HCT116 (cell line): ENCODE measurements around the gene UBTD2.

GRCh38 chr5:171899676-171900464 lies 106.6 kb downstream of the FBXW11 start:
- RRBS: no CpG with 5 or more reads among the region's 8 CpGs

GRCh38 chr5:171924276-171925212 lies 81.9 kb downstream of the FBXW11 start:
- RRBS: 96% methylated on average over 3 of the region's 29 CpGs

DNA sequence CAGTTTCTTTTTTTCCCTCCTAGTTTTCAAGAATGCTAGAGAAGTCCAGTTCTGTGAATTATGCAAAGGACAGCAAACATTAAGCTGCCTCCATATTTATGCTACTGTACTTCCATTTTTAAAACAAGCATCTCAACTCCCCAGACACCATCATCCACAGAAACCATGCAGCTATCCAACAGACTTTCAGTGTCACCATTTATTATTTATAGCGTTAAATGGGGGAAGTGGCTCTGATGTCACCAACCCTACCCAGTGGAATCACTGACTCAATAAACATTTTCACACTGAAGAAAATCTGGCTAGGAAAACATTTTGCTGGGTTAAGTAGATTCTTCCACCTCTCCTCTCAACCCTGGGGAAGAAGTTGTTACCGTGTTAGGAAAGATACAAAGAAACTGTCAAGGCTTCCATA lies 1.5 kb downstream of the FBXW11 start:
- RRBS: no CpG with 5 or more reads among the region's 2 CpGs

- RRBS: no CpG with 5 or more reads among the region's 14 CpGs
Measured at GRCh38 chr5:172052177-172052837, 45.9 kb upstream of the FBXW11 start.

- RRBS: no CpG with 5 or more reads among the region's 8 CpGs
Measured at GRCh38 chr5:172133313-172133799, 54.7 kb downstream of the STK10 start.

DNA sequence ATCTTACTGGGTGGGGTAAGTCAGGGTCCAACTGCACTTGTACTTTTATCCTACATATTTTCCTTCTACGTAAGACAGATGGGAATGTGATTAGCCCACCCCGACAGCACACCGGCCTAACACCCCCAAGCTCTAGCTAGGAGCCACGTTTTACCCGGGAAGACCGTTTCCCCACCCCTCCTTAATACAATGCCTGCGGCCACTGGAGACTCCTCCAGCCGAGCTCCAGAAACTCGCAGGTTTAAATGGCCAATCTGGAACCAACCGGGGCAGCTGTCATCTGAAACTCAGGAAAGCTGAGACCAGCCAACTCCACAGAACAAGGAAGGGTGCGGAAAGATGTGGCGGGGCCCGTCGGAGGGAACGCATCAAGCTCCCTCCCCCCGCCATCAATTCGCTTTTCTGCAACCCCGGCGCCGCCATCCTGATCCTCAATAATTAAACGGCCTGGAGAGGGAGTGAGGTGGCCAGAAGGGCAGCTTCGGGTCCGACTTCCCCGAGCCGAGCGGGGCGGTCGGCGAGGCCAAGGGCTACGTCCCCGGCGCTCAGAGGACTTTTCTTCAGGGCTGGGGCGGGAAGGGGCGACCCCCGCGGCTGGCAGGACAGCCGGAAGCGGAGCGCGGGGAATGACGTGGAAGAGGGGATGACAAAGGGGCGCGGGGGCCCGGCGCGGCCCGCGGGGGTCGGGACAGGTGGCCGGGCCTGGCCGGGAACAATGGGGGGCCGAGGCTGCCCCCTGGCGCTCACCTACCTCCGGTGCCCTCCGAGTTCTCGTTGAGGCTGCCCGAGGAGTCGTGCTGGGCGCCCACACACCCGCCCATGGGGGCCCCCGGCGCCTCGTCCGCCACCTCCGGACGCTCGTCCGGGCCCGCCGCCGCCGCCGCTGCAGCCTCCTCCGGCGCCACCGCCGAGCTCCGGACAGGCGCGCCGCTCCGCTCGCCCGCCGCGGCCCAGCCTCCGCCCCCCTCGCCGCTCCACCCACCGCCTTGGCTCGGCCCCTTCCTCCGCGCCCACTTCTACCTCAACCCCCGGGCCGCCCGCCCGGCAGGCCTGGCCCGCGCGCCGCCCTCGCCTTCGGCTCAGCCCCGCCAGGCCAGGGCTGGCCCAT lies at the start of gene UBTD2:
TSS of gene UBTD2 (minus strand) at position 920 of the 1,108 bp plus-strand sequence.
- RRBS: 2% methylated on average over 40 of the region's 104 CpGs

- RRBS: 96% methylated on average over 7 of the region's 17 CpGs
Measured at GRCh38 chr5:172350252-172350647, 66.7 kb upstream of the UBTD2 start.

- RRBS: no CpG with 5 or more reads among the region's 5 CpGs
Measured at GRCh38 chr5:172362599-172363027, 79.0 kb upstream of the UBTD2 start.

GRCh38 chr5:172444722-172445398 lies 9.5 kb downstream of the SH3PXD2B start:
- RRBS: no CpG with 5 or more reads among the region's 8 CpGs

DNA sequence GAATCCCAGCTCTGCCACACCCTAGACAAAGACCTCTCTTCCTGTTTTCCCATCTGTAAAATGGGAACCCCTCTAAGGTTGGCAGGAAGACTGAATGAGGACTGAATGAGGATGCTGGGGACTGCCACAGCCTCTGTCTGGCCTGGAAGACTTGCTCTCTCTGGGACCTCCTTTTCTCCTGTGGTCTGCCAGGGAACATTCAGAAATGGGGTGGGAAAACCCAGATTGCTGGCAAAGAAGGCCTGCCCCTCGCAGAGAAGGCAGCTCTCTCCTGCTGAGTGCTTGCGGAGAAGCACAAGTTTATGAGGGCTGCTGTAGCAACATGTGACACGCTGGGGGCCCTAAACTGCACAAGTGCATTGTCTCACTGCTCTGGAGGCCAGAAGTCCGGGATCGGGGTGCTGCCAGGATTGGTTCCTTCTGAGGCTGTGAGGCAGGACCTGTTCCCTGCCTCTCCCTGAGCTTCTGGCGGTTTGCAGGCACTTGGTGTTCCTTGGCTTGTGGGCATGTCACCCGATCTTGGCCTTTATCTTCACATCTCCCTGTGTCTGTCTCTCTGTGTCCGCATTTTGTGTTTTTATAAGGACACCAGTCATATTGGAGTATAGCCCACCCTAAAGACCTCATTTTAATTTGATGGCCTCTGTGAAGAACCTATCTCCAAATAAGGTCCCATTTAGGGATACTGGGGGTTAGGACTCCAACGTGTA lies 75.6 kb upstream of the NEURL1B start:
- RRBS: no CpG with 5 or more reads among the region's 9 CpGs

DNA sequence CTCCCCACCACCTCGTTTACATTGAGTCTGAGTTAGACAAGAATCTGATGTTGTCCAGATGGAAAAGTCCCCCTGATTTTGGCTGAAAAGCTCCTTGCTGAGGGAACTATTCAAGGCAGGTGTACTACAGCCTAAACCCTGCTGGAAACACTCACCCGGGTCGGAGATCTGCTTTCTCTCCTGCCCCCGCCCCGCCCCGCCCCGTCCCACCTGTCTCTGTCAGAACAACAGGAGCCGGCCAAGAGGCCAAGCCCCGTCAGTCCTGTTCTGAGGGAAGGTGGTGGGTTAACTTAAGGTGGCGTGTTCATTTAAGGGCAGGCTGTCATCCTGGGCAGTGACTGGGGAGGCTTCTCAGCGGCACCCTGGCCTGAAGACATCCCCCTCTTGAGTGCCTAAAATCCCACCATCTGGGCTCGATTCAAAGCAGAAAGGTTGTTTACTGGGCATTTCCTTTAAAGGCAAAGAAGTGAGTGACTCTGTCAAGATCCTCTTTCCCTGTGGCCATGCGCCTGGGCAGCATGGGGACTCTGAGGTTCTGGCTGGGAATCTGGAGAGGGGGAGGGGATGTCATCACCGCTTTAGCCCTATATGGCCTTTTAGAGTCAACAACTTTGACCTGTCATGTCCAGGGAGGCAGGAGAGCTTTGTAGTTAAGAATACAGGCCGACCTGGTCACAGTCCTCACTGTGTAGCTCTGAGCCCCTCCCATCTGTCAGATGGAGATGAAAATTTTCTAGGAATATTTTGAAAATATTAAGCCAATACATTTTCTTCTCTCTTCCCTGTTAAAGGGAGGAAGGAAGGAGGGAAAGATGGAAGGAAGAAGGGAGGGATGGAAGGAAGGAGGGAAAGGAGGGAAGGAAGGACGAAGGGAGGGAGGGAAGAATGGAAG lies 70.9 kb upstream of the NEURL1B start:
- RRBS: 31% methylated on average over 3 of the region's 16 CpGs

GRCh38 chr5:172655777-172656312 lies 14.8 kb downstream of the NEURL1B start:
- RRBS: no CpG with 5 or more reads among the region's 14 CpGs

DNA sequence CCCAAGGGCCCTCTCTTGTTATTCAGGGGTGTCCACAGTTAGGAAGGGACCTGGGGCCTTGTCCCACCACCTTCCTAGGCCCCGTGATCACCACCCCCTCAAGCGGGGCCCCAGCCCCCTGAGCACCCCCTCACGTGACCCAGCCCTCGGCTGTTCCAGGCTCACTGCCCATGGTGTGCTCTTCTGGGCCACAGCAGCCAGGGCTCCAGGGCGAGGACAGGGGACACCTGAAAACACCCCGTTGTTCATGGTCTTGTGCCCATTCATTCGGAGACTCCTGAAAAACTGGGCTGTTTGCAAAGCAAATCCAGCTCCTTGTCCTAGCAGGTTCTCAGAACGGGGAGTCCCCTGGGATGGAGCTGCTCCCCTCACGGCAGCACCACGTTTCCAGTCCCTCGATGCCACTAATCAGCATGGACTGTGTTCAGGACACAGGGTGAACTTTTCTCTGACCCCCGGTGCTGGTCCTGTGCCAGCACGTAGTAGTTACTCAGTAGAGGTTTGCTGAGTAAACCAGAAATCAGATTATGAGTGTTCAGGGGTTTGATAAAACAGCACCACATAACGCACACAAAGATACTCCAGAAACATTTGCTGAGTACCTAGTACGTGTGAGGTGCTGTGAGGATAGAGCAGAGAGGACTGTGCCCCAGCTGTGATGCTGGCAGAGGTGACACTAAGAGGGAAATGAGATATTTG lies 49.0 kb downstream of the NEURL1B start:
- RRBS: no CpG with 5 or more reads among the region's 15 CpGs

GRCh38 chr5:172695571-172695826 lies 54.4 kb downstream of the NEURL1B start:
- RRBS: no CpG with 5 or more reads among the region's 5 CpGs

- RRBS: no CpG with 5 or more reads among the region's 15 CpGs
Measured at GRCh38 chr5:172714607-172715510, 56.1 kb downstream of the DUSP1 start.

- RRBS: no CpG with 5 or more reads among the region's 11 CpGs
Measured at GRCh38 chr5:172721867-172722393, 49.1 kb downstream of the DUSP1 start.

- RRBS: no CpG with 5 or more reads among the region's 17 CpGs
Measured at GRCh38 chr5:172724012-172724593, 46.9 kb downstream of the DUSP1 start.

DNA sequence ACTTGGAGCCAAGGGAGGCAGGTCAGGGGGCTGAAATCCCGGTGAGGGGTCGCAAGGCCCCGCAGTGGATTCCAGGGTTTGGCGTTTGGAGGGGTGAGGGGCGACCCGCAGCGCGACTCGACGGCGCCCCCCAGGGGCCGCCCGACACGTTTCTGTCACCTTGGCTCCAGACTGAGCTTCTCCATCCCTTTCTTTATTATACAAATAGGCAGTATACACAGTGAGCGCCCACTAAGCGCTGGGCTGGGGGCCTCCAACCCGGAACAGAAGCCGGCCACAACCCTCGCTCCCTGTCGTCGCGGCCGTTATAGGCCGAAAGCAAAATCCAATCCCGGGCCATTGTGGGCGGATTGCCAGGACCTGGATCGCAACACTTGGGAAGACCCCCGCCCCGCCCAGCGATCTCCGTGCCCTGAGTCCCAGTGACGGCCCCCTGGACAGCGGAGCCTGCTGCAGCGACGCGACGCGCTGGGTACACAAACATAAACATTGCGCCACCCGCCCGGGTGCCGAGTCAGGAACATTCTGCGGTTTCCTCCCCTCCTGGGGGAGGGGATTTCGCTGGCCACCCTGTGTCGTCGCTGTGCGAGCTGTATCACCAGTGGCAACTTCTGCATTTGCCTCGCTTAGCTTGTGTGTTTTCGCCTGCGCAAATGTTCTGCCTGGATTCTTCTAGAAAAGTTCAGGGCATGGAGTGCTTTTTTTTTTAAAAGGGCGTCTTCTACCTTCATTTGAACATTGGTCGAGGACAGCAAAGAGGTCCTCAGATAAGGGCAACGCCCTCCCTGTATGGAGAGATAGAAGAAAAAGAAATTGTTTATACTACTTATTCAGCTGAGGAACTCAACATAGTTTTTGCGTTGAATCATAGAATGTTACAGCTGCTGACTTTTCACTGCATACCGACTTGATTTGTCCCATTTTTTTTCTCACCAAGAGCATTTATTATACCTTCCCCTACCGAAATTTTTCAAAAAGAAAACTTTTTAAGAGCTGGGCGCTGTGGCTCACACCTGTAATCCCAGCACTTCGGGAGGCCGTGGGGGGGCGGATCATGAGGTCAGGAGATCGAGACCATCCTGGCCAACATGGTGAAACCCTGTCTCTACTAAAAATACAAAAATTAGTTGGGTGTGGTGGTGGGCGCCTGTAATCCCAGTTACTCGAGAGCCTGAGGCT lies 1.4 kb upstream of the DUSP1 start:
- RRBS: 2% methylated on average over 8 of the region's 63 CpGs

- RRBS: no CpG with 5 or more reads among the region's 4 CpGs
Measured at GRCh38 chr5:172785613-172786065, 14.6 kb upstream of the DUSP1 start.

DNA sequence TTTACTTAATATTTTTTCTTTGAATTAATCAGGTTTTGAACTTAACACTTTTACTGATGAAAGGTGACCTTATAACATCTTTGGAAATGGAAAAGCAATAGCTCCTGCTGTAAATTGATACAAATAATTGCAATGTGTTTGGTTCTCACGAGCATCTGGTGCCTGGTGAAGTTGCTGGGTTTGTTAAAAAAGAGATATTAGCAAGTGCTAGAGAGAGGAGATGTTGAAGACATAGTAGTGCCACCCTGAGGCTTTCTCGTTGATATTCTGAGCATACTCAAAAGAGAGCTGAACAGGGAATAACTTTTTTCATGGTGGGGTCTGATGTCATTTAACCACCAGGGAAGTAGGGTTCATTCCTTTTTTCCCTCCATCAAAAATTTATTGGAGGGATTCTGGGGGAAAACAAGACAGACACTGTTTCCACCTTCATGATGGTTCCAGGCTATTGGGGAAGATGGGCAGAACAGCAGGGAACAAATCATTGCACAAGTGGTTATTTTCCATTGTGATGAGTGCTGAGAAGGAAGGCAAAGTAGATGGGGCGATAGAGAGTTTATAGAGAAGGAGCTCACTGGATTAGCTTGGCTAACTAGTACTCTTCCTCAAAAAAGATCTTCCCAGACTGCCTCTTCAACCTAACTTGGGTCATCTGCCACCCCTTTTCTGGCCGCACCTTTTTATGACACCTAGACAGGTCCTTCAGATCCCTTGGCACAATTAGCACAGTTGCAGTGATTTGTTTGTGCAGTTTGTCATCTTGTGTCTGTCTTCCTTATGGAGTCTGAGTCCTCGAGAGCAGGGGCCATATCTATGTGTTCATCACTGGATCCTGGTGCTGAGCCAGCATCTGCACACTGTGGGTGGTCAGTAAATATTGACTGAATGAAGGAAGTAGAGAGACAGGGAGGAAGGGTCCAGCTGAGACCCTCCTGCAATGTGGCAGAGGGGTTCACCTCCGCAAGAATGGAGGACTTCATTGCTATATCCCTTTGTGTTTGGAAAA lies 14.1 kb downstream of the ERGIC1 start:
- RRBS: no CpG with 5 or more reads among the region's 6 CpGs